PFSK-1 (cell line): ENCODE data around the gene IPO9.

DNA sequence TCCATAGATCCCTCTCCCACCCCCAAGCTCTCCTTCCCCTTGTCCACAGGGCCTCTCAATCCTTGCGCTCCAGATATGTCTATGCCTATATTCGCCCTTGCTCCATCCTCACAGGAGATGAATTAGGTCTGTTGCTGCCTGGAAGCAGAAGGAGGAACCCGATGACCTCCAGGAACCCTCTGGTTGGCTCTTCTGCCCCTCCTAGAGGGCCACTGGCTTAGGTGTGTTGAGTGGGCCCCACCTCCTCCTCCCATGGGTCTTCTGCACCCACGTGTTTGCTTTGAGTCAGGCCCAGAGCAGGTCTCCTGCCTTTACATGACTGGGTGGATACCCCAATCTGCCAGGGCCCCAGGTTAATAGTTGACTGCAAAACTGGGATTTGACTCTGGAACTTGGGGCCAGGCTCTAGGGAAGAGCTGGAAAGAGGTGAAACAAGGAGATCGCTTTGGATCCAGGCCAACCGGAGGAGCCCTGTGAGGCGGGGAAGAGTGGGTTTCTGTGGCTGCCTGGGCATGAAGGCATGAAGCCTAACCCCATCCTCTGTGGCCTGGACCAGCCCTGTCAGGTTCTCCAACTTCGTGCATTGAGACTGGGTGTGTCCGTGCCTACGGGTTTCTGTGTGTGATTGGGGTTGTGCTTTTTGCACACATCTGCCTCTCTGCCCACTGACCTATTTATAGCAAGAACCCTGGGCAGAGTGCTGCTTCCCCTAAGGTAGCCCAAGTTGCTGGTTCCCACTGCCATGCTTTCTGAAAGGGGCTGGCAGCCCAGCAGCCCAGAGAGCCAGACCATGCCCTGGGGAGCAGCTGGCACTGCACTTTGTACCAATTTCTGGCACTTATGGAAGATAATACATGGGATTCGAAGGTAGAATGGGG lies 7.8 kb upstream of the LAD1 start:
- RRBS = no CpG with 5 or more reads among the region's 11 CpGs

DNA sequence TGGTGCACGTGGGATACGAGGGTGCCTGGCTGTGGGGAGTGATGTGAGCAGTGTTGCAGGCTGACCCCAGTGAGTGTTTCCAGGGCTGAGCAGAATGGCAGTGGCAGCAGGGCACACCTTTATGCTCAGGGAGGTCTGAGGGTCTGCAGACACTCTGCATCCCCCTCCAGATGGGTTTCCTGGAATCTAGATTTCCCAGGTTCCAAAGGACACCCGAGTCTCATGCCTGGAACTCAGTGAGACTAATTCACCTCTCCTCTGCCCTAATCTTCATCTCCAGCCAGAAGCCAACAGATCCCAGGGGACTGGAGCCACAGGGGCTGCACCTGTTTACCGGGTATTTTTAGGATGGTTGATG lies 734 bp upstream of the TNNI1 start:
- RRBS = no CpG with 5 or more reads among the region's 4 CpGs

DNA sequence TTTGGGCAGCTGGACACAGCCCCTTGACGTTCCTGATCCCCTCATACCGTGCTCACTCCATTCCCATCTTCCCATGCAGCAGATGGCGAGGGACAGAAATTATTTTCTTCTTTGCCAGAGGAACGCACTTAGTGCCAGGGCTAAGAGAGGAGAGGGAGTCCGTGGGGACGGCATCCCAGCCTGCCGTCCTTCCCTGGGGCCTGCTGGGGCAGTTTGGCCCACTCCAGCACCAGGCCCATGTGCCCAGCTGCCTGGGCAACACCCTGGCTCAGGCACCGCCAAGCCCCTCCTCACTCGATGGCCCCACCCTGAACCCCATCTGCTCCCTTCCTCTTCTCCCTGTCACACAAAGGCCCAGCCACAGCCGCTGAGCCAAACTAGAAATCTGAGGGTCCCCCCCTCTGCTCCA lies 8.1 kb upstream of the TNNI1 start:
- RRBS = no CpG with 5 or more reads among the region's 10 CpGs

- RRBS = 20% methylated on average over 10 of the region's 39 CpGs
Observed at GRCh38 chr1:201480033-201481022, 11.3 kb upstream of the PHLDA3 start.

- RRBS = no CpG with 5 or more reads among the region's 4 CpGs
Observed at GRCh38 chr1:201486066-201486772, 17.2 kb upstream of the PHLDA3 start.

- RRBS = 84% methylated on average over 10 of the region's 11 CpGs
Observed at GRCh38 chr1:201531337-201531536, 7.7 kb upstream of the NAV1 start.

DNA sequence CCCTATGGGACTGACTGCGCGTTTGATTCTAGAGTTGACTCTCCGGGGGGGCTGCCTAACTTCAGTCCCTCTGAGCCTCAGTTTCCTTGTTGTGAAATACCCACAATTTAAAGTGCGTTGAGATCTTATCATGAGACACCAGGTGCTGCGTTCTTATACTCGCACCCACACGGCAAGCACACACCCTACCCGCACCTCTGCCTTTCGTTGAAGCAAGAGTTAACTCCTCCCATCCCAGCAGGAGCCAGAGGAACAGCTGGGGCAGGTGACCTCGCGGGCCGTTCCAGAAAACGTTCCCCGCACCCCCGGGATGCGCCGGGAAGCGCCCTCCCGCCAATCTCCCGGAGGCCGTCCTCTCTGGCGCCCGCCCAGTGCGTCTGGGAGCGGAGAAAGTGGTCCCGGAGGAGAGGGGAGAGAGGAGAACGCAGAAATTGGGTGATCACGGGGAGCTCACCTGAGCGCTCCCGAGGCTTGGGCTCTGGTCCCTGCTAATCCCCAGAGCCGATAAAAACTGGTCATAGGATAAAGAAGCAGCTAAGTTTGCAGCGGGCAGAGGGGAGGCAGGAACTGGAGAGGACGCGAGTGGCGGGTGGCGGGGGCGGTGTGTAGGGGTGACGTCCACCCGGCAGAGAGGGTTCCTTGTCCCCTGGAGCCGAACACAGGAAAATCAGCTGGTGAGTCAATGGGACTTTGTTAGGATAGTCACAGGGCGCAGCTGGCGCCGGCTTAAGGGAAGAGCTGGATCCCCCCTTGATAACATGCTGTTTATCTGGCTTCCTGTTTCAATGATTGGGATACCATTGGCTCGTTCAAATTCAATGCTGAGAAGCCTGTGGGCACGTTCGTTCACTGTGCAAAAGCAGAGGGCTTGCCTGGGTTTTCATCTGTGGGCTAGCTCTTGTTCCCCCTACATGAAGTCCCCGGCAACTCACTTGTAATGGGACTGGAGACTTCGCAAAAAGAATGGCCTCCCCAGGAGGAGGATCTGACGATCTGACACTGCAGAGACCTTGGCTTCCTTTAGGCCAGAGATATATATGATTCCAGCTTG lies 963 bp downstream of the NAV1 start:
- RRBS = 52% methylated on average over 15 of the region's 49 CpGs

DNA sequence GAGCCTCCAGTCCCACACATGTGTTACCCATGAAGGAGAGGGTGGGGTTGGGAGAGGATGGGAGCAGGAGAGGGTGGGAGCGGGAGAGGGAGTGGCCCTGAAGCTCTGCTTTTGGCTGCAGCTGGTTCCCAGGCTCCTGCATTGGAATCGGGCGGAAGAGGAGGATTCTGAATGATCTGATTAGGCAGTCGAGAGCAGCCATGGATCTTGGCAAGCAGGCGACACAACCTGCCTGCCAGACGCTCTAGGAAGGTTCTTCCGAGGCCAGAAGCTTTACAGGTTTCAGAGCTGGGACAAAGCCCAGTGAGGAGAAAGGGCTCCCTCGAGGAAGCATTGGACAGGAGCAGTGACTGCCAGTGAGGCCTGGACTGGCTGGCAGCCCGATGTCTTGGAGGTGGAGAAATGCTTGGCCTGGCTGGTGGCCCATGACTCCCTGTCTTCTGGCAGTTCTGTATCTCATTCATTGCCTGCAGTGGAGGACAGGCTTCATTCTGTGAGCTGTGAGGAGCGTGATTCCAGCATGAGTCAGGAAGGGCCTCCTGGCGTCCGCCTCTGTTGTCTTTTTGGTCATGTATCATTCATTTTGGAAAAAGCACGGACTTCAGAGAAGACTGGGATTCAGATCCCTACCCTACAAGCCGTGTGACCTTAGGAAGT lies 132.7 kb upstream of the IPO9 start:
- RRBS = no CpG with 5 or more reads among the region's 14 CpGs

DNA sequence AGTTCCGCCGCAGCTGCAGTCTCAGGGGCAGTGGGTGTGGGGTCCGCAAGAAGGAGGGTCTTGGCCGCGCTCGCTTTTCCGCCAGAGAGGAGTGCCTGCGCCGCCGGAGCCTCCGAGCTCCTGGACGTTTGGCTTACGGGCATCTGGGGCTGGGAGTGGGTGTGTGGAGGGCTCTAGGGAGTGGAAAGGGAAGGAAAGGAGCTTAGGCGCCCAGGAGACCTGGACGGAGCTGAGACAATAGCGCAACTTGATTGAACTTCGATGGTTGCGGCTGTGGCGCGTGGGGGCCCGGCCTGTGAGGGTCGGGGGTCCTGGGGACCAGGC lies 88.8 kb upstream of the IPO9 start:
- RRBS = 79% methylated on average over 2 of the region's 22 CpGs

- RRBS = under 1% methylated on average over 12 of the region's 63 CpGs
Observed at GRCh38 chr1:201828776-201830013, at the start of gene IPO9. Gene IPO9 (plus strand): TSS chr1:201829157.

- RRBS = no CpG with 5 or more reads among the region's 4 CpGs
Observed at GRCh38 chr1:201849662-201850613, 21.0 kb downstream of the IPO9 start.

- RRBS = no CpG with 5 or more reads among the region's 4 CpGs
Observed at GRCh38 chr1:201902091-201902578, 13.4 kb downstream of the SHISA4 start.

- RRBS = no CpG with 5 or more reads among the region's 6 CpGs
Observed at GRCh38 chr1:202015839-202016506, 5.6 kb downstream of the ELF3 start.

DNA sequence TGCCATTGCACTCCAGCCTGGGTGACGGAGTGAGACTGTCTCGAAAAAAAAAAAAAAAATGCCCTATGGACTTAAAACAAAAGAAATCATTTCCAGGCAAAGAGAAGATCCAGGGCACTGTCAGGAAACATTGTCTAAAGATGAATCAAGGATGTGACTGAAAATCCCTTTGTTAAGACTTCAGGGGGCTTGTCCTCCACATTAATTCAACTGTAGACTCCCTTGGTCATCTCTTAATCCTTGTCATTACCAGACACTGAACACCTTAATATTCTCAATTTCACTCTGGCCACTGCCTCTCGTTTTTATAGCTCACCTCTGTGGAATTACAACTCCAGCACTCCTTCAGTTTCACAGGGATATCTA lies 20.8 kb downstream of the ELF3 start:
- RRBS = no CpG with 5 or more reads among the region's 3 CpGs

DNA sequence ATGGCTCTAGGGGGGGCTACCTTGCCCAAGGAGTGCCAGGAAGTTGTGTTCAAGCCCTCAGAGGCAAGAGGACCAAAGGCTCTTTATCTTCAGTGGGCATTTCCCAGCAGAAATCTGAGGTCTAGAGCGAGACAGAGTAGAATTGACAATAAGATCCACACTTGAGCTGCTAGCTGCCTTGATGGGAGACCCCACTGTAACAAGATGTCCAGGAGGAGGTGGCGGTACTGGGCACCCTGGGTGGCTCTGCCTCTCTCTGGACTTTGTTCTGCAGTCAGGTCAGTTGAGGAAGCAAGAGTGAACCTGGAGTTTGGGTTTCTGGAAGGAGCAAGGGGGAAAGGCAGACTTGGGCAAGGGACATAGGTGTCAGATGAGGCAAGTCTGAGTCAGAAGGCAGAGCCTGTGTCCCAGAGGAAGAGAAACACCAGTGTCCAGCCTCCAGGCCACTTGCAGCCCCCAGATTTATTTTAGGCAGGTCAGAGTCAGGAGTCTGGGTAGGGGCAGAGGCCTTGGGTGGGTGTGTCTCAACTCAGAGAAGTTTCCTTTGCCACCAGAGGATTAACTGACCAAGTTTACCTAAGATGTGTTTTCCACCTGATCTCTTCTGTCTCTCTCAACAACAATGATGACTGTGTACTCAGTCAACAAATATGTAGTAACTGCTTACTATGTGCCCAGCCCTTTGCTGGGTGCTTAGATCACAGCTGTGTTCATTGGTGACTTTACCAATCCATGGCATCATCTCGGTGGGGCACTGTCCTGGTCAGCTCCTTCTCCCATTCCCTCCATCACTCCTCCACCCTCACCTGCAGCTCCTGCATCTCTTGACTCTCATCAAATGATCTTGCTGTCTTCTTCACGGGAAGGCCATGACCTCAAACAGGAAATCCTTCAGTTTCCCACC lies 36.5 kb downstream of the ELF3 start:
- RRBS = no CpG with 5 or more reads among the region's 4 CpGs

- RRBS = no CpG with 5 or more reads among the region's 17 CpGs
Observed at GRCh38 chr1:202128083-202128536, 5.4 kb downstream of the GPR37L1 start.

GRCh38 chr1:202130122-202130296 lies 7.3 kb downstream of the GPR37L1 start:
- RRBS = no CpG with 5 or more reads among the region's 2 CpGs

DNA sequence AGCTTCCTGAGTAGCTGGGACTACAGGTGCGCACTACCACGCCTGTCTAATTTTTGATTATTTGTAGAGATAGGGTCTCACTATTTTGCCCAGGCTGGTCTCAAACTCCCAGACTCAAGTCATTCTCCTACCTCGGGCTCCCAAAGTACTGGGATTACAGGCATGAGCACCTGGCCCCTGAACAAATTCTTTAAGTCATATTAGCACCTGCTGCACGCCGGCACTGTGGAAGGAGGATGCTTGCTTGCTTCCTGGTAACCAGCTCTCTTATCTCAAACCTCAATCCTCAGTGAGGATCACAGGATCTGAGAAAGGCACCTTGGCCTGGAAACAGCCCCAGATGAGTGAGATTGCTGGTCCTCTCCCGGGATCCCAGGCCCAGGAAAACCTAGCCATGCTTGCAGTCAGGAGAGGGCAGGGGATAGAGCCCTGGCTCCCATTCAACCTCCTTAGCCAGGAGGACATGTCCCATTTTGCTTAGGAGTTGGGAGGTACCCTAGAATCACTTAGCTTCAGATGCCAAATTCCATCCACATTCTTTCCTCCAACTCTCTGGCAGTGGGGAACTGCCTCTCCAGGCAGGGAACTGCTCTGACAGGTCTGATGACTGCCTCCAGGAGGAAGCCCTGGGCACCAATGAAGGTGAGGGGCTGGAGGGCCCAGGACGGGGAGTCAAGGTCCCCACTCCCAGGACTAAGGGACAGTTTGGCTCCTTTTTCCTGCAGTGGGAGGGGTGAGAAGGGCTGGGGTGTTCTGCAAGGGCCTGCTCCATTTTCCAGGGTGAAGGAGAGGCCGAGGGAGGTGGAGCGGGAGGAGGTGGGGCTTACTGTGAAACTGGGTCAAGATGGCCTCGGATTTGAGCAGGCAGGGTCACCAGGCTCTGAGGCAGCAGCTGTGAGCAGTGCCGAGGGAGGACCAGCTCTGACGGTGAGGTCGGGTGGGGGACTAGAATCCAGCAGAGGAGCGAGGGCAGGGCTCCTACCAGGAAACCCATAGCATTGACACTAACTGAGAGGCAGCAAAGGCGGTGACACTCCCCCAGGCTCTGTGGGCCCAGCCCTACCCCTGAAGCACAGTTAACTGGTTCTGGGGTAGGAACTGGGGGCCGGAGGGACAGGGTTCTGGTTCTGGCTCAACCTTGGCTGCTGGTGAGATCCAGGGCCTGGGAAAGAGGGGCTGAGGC lies 9.5 kb downstream of the GPR37L1 start:
- RRBS = no CpG with 5 or more reads among the region's 16 CpGs

DNA sequence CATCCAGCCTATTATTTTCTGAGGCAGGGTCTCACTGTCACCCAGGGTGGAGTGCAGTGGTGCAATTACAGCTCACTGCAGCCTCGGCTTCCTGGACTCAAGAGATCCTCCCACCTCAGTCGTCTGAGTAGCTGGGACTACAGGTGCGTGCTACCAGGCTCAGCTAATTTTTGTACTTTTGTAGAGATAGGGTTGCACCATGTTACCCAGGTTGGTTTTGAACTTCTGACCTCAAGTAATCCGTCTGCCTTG lies 8.0 kb downstream of the ARL8A start:
- RRBS = no CpG with 5 or more reads among the region's 4 CpGs